Gallbladder (tissue), 1 donor: ENCODE data around the gene PRKCB.

DNA sequence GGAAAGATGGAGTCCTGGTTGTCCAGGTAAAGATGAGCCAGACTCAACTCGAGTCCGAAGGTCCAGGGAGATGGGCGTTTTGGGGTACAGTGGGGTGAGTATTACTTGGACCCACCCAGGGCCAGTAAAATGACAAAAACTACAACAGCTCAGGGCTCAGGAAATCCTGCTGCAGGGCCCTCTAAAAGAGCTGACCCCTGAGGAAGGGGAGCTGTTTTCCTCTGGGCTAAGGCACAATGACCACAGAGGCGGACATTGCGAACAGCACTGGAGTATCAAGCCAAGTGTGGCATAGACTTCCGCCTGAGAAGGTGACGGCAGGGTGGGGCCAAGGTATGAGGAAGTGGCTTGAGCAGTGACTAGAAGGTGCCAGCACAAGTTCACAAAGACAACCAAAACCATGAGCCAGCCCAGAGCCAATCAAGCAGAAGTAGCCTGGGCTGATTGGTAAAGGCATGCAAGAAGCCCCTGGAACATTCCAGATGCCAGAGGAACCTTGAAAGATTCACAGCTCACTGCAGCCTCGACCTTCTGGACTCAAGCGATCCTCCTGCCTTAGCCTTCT is 14.0 kb downstream of the ERN2 start:
- PRO-cap: bidirectional peak, plus-strand start at position 481 of the sequence, minus-strand start at position 269 of the sequence

GRCh38 chr16:23835297-23836402 is at the start of gene PRKCB:
Gene PRKCB, plus strand, starts transcription at chr16:23835983.
- PRO-cap: bidirectional peak, plus-strand start at chr16:23835983, minus-strand start at chr16:23835838

DNA sequence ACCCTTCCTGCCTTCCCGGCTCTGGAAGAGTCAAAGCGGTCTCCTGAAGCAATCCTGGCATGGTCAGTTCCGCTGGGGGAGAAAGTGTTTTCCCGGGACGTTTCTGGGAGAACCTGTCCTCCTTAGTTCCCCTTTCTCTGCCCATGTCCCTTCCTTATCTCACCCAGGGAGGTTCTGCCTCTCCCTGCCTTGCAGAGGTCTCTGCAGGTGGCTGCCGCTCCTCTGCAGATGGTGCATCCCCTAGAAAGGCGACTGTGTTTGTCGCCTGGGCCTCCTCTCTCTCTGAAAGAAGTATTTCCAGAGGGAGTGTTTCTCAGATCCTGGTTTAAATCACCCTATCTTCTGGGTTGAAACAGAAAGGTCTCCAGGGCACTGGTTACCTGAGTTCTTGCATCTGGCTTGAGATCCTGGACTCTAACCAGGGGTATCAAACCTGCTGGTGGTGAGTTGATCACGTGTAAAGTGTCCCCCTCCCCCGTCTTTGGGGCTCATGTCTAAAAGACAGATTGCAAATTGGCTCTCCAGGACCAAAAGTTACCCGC is 1.9 kb downstream of the PRKCB start:
- PRO-cap: no peak

- PRO-cap: no peak
Observed at GRCh38 chr16:23848503-23849470, 13.0 kb downstream of the PRKCB start.

GRCh38 chr16:24185100-24185758 is 70.9 kb upstream of the CACNG3 start:
- PRO-cap: no peak

- PRO-cap: no peak
Observed at GRCh38 chr16:24255310-24255687, 836 bp upstream of the CACNG3 start.

DNA sequence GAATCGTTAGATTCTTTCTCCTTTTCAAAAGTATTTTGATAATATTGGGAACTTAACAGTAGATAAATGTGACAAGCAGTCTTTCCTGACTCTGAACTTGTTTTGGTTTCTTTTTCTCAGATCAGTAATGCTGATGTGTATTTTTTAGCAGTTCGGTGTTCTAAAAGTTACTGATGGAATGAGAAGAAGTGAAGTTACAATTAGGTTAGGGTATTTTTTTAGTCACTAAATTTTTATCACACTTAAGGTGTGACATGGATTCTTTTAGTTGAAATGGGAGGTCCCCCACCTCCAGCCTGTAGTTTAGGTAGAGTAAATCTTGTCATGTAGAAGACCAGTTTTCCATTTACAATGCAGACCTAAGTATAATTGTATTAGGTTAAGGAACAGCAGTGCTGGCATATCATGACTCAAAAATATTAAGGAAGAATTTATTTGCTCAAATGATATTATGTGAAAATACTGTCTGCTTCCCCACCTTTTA is 2.3 kb downstream of the RBBP6 start:
- PRO-cap: no peak

DNA sequence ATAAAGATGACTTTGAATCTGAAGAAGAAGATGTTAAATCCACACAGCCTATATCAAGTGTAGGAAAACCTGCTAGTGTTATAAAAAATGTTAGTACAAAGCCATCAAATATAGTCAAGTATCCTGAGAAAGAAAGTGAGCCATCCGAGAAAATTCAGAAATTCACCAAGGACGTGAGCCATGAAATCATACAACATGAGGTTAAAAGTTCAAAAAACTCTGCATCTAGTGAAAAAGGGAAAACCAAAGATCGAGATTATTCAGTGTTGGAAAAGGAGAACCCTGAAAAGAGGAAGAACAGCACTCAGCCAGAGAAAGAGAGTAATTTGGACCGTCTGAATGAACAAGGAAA is 31.6 kb downstream of the RBBP6 start:
- PRO-cap: no peak

DNA sequence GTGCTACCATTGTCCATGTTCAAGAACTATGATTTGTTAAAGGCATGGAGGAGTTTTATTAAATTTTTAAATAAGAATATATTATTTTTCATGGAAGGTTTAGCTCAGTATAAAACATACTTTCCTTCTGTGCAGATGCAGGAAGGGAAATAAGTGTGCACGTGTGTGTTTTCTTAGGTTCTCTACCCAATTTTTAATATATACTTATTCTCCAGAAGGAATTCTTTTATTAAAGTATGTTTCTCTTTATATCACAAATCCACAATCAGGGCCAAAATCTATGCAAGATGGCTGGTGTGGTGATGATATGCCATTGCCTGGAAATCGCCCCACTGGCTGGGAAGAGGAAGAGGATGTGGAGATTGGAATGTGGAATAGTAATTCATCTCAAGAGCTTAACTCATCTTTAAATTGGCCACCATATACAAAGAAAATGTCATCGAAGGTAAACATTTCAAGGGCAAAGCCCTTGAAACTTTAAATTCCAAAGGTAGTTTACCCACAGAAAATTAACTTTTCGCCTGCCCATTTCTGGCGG is 51.4 kb upstream of the SLC5A11 start:
- PRO-cap: no peak

- PRO-cap: no peak
Observed at GRCh38 chr16:25051841-25052349, 36.7 kb upstream of the ARHGAP17 start.

- PRO-cap: no peak
Observed at GRCh38 chr16:25052409-25053027, 37.3 kb upstream of the ARHGAP17 start.

DNA sequence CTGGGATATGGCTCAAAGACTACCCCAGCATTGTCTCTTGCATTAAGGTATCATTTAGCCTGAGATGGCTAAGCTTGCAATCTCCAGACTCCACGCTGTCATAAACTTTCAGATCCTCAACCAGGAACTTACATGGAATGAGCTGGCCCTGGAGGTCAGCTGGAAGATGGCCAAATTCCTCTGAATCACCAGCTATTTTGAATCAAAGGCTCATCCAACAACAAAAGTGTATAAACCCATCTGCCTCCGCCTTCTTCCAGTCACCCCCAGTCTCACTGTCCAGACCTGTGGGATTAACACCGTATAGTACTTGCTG is 2.0 kb upstream of the LCMT1 start:
- PRO-cap: no peak

DNA sequence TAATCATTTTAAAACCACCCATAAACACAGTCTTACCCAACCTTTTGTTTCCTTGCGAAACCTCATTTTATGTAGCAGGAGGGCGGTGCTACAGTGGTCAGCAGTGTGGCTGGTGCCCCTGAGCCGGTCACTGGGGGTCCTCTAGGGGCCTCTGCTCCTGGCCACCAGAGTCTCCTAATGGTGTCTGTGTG is 39.1 kb upstream of the AQP8 start:
- PRO-cap: no peak

- PRO-cap: no peak
Observed at GRCh38 chr16:27169480-27170154, 33.7 kb upstream of the KDM8 start.

DNA sequence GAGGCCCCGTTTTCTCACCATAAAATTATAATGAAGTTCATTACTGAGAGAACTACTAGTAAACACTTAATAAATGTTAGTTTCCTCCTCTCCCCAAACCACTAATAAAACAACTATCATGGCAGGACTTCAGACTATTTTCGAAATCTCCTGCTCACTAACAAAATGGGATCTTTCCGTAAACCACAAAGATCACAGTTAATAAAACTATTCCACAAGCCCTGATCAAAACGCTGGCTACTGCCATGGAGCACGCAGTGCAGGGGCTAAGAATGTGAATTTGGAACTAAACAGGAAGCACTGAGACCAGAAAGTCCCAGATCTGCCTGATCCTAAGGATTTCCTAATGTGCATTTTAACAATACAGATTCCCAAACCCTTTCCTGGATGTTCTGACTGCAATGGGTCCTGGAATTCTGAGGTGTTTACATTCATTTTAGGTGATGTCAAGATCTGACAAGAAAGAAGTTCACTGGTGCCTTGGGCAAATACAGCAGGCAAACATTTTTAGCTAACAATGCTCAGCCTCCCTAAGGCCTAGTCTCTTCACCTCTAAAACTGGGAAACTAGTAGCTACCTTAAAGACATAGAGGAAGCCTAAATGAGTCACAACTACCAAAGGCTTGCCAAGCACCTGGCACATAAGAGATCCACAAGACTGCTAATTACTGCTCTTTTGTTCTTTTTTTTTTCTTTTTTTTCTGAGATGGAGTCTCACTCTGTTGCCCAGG is 10.3 kb downstream of the NSMCE1 start:
- PRO-cap: no peak

- PRO-cap: no peak
Observed at GRCh38 chr16:27264104-27264590, 4.4 kb downstream of the NSMCE1 start.

- PRO-cap: unidirectional peak, plus-strand start at chr16:27364058
Observed at GRCh38 chr16:27363706-27364320, 38.2 kb upstream of the IL21R start.

GRCh38 chr16:27366348-27366750 is 35.6 kb upstream of the IL21R start:
- PRO-cap: no peak

GRCh38 chr16:27366751-27367412 is 35.1 kb upstream of the IL21R start:
- PRO-cap: no peak

- PRO-cap: unidirectional peak, minus-strand start at chr16:27375180
Observed at GRCh38 chr16:27374756-27375521, 27.0 kb upstream of the IL21R start.